Endometrial microvascular endothelial cells (primary cell): ENCODE measurements around the genes DCAF12, ENSG00000187186, CCL19 and ATOSB.

GRCh38 chr9:33816182-33816819 lies 659 bp upstream of the UBE2R2 start:
- RAMPAGE, long total RNA, result no peak

GRCh38 chr9:33830796-33831429 lies 14.0 kb downstream of the UBE2R2 start:
- RAMPAGE, long total RNA, result no peak

- RAMPAGE, long total RNA, result no peak
Observed at GRCh38 chr9:33932013-33932636, 115.2 kb downstream of the UBE2R2 start.

DNA sequence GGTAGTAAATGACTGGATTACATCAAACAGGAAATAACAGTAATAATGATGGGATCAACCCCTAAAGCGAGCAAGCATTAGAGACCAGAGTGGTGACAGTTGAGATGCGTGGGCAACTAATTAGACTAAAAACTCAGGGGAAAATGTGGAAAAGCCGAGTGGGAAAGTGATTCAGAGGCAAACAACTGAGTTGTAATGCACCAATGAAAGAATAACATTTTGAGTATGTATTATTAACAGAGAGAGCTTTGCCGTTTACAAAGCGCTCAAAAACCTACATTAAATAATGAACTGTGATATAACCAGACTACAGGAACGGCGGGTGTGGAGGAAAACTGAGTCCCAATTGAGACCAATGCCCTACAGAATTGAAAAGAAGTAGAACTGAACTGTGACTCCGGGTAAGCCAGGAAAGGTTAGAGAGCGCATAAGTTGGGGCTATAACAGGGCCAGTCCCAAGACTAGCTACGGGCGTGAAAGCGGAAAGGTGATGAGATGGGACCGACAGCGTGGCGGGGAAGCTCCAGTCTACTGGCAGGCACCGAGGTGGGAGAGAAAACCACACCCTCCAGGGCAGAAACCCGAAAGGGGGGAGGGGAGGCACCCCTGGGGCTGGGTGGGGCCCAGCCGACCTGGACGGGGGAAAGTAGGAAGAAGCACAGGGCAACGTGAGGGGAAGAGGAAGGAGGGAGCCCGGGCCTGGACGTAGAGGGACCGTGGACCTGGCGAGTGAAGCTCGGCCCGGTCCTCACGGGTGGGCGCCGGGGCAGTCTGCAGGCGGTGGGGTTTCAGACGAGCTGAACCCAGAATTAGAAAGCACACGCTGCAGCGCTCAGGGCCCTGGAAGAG lies 515 bp downstream of the UBAP2 start:
- RAMPAGE, long total RNA, result no peak

- RAMPAGE, long total RNA, result start-site peak on the minus strand at chr9:34126357-34126409, 17 and 21 reads in 2 replicates; start-site peak on the minus strand at chr9:34126639-34126699, 50 and 61 reads in 2 replicates
Observed at GRCh38 chr9:34126123-34127312, at the start of gene DCAF12. TSS of gene DCAF12 (minus strand) at chr9:34126698.

DNA sequence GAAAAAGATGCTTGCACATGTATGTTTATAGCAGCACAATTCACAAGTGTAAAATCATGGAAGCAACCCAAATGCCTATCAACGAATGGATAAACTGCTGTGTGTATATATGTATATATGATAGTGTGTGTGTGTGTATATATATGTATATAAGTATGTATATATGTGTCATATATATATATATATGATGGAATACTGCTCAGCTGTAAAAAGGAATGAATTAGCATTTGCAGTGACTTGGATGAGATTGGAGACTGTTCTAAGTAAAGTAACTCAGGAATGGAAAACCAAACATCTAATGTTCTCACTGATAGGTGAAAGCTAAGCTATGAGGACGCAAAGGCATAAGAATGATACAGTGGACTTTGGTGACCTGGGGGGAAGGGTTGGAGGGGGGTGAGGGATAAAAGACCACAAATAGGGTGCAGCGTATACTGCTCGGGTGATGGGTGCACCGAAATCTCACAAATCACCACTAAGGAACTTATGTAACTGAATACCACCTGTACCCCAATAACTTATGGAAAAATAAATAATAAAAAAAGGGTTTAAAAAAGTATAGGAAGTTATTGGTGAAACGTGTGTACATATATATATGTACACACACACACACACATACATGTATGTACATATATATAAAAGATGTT lies 36.4 kb downstream of the UBAP1 start:
- RAMPAGE, long total RNA, result no peak

DNA sequence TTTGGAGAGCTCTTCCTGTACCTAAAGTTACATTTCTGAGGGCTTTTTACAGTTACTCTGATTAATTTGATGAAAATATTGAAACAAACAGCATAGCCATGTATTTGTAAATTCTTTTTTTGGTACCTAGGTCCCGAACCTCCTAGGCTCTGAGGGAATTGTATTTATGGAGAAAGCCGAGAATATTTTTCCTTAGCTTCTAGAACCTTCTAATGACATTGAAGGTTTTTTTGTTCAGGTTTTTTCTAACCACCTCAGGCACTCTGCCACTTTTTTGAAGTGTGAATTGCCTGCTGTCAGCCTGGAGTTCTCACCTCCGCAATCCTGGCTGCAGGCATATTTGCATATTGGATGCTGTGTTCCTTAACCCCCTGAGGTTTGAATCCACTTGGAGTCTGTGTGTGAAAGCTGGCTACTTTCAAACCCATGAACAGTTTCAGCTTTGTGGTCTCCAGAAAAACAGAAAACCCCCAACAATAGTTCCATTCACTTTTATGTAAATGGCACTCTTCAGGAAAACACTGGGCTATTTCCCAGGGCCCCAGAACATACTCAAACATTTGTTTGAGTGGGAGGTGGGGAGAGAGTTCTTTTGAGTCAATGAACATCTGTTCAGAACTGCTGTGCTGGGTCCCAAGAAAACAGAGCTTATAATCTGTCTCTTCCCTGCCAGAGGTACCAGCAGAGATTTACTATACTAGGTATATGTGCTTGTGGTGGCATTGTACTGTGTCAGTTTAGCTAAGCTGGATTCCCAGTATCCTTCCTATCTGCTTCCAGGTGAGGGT lies 4.9 kb downstream of the NUDT2 start:
- RAMPAGE, long total RNA, result no peak

DNA sequence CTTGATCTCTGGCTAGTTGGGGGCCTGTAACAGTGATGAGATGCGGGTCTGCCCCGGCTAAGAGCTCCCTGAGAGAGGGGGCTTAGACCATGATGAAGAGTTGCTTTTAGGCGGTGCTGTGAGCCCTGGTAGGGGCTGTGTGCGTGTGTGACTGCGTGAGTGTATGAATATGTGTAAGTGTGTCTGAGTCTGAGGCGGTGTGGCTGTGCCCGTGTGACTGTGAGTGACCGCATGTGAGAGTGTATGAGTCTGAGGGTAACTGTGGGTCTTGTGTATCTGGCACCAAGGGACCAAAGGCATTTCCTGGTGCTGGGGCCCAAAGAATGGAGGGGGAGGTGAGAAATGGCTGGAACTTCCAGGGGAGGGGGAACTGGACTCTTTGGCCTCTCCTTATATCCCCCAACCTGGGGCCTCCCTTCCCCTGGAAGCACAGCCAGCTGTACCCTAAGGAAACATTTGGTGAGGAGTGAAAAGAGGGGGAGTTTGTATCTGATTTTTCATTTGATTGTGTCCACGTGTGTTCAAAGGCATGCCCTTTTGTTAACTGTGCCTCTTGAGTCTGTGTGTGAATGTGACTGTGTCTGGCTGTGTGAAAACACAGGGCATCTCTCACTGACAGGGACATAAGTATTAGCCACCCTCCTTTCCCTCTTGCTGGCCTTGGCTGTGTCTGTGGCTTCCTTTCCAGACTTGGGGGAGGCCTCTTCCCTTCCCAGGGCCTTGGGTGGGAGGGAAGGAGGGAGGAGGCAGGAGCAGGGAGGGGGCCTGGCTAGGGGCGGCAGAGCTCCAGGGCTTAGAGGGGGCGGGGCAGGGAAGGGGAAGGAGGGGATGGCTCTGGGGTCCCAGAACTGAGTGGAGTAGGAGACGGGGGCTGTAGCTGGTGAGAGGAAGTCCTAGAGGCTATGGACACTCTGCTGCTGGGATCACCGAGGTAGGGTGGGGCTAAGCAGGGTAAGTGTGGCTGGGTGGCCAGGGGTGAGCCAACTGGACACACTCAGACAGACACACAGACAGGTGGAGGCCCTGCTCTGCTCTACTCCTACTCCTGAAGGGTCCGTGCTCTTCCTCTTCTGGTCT lies 1.4 kb downstream of the IL11RA start:
- RAMPAGE, long total RNA, result no peak

GRCh38 chr9:34665451-34666635 lies at the start of gene ENSG00000187186:
TSS of gene ENSG00000187186 (minus strand) at chr9:34666045.
- RAMPAGE, long total RNA, result no peak

DNA sequence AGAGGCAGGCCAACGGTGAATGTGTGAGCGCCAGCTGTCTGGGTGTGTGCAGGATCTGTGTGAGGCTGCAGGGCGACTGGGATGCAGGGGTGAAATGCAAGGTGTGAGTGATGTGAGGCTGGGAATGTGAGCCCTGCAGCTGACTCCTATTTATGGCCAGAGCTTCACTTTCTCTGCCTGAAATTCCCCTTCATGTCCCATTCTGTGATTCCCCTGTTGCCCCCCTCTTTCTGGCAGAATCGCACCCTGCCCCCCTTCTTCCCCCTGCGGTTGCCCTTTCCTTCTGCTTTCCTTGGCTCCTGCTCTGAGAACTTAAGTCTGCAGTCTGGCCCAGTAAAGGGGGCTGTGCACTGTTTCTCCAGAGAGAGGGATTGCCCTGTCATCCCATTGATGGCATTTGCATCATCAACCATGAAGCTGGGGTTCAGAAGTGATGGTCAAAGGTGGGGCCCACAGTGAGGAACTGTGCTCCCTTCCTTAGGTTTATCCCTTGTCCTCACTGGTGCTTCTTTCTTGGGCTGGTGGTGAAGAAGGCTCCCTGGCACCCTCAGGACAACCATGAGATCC lies at the start of gene CCL19:
CCL19 (minus strand) TSS at position 126 of the 567 bp plus-strand sequence.
- RAMPAGE, long total RNA, result no peak

DNA sequence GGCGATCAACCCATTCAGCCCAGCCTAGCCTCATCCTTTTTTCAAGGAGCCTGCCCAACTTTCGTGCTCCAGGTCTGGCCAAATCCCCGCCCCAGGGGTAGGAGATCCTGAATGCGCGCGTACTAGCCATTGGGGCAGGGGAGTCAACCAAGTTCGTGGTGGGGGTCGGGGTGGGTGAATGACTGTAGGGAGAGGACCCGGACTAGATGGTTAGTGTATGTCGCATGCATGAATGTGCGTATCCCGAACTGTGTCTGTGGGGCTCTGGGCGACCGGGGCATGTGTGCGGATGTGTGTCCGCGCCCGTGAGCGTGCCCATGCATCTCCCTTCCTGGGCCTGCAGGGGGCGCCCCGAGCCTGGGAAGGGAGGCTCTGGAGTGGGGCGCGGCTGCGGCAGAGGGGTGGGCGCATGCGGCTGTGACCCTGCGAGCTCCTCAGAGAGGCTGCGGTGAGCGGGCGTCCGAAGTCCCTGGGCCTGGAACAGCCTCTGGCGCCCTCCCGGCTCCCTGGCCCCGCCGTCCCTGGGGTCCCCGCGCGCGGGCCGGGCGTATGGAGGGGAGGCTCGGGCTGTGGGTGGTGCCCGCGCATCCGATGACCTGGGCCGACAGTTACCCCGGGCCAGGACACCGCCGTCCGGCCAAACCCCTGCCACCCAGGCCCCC lies 8.7 kb downstream of the CCL21 start:
- RAMPAGE, long total RNA, result no peak

GRCh38 chr9:35054172-35054847 lies 12.3 kb downstream of the C9orf131 start:
- RAMPAGE, long total RNA, result no peak

DNA sequence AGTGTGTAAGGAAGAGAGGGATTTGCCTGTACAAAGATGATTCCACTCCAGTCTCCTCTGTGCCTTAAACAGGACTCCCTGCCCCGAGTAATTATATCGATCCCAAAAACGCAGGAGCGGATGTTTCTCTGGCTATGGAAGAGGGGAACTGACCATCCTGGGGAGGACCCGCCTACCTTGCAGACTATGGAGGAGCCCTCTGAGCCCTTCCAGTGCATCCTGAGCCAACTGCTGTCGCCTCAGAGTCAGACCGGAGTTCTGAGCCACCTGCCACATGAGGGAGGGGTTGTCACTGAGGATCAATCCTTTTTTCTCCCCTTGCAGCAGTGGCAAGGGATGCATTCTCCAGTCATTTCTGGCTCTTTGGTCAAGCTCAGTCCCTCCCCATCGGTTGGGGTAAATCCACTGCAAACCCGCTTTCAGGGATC lies 753 bp downstream of the FANCG start:
- RAMPAGE, long total RNA, result no peak

DNA sequence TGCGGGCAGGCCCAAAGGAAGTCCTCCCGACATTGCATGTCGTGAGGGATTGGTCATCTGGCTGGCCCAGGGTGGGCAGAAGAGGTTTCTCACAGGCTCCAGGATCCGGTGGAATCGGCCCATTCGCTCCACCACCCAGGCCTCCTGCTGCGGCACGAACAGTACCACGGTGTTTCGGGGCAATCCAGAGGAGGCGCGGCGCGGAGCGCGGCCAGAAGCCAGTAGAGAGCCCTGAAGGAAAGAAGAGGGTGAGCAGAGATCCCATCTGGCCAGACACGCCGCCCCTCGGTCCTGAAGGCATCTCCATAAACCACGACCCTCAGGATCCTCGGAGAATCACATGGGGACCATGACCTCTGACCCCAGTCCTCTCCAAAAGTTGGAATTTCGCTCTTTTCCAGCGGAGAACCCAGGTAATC lies 329 bp downstream of the STOML2 start:
- RAMPAGE, long total RNA, result no peak

- RAMPAGE, long total RNA, result no peak
Observed at GRCh38 chr9:35114775-35115600, 674 bp downstream of the ATOSB start.

GRCh38 chr9:35115601-35116599 lies at the start of gene ATOSB:
TSS of gene ATOSB (minus strand) at chr9:35115862.
- RAMPAGE, long total RNA, result start-site peak on the minus strand at chr9:35115847-35115912, 46 and 43 reads in 2 replicates

GRCh38 chr9:35263785-35264177 lies 102.0 kb downstream of the UNC13B start:
- RAMPAGE, long total RNA, result no peak

DNA sequence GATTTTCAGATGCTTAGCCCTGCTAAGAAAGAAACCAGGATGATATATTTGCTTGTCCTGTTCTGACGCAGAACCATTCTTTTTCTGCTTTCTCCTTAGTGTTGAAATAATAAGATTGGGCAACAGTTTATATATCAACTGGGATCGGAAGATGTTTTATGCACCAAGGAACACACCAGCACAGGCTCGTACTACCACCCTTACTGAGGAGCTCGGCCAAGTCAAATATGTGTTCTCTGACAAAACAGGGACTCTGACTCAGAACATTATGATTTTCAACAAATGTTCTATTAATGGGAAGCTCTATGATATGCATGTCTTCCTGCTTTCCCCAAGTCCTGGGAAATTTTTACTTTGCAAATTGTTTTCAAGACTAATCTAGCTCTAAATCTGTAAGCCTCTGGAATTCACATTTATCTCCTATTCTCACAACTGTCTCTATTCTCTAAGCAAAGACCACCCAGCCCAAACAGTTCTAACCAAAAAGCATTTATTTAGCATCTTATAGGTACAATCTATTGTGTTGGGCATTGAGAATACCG lies 18.9 kb upstream of the RUSC2 start:
- RAMPAGE, long total RNA, result no peak

- RAMPAGE, long total RNA, result no peak
Observed at GRCh38 chr9:35538287-35539336, 25.1 kb downstream of the FAM166B start.

DNA sequence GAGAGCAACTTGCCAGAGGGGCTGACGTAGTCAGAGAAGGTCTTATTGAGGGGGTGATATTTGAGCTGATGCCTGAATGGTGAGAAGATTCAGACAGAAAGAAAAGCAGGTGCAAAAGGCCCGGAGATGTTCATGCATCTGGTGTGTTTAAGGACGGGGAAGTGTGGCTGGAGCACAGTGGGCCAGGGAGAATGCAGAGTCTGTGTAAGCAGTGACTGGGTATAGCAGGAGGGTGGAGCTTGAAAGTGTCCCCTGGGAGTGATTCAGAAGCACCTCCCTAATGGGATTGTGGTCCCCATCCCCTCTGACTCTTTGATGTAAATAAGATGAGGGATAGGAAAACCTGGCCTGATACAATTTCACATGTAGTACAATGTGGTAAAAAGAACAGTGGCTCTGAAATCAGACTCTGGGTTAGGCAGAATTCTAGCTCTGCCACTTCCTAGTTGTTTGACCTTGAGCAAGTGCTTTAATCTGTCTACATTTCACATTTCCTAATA lies 10.1 kb downstream of the FAM166B start:
- RAMPAGE, long total RNA, result no peak